Bronchus (tissue), 1 donor: ENCODE data around the genes SCGB1C1, ODF3 and RNH1.

- PRO-cap, result no peak
Measured at GRCh38 chr11:192674-193163, at the start of gene SCGB1C1. Gene SCGB1C1 (plus strand): TSS chr11:193078.

DNA sequence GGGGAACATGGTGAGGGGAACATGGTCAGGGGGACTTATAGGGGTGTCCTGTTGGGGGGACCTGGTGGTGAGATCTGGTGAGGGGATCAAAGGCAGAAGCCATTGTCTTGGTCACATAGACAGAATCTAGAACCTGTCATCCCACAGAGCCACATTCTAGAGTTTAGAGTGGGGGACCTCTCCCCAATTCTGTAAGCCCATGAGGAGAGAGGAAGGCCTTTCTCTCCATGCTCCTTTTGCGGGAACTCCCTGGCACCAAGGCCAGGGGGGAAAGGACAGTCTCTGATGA lies at the start of gene ODF3:
Gene ODF3 (plus strand): TSS at position 177 of the 289 bp plus-strand sequence.
- PRO-cap, result no peak

GRCh38 chr11:216359-217013 lies 9.0 kb downstream of the RIC8A start:
- PRO-cap, result no peak

GRCh38 chr11:238732-239171 lies 2.0 kb downstream of the PSMD13 start:
- PRO-cap, result no peak

- PRO-cap, result unidirectional peak, plus-strand start at chr11:279415
Measured at GRCh38 chr11:278761-279810, 879 bp downstream of the NLRP6 start.

DNA sequence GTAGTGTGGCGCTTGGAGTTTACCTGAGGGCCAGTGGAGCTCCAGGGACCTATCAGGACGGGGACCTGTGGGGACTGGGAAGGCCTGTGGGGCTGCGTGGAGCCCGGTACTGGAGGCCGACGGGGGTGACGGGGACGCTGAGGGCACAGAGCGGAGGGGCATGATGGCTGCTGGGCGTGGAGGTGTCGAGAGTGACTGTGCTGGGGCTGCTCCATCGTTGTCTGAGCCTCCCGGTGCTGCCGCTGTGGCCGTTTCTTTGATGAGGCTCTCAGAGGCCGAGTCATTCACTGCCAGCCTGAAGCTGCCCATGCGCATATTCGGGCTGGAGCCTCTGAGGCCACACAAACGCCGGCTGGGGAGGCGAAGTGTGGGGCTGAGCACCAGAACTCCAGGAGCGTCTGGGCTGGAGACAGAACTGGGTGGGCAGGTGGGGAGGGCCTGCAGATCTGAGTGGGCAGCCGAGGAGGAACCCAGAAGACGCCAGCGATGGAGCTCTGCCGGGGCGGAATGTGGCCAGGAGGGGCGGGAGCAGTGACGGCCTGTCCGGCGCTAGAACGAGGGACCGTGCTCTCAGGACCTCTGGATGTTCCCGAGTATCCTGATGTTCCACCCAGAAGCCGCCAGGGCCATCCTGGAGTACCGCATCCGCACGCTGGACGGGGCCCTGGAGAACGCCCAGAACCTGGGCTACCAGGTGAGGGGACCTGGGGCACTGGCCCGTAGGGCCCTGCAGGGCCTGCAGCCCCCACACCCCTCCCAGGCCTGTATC lies 2.7 kb downstream of the PGGHG start:
- PRO-cap, result unidirectional peak, plus-strand start at position 651 of the sequence

GRCh38 chr11:293474-294296 lies 4.8 kb downstream of the PGGHG start:
- PRO-cap, result no peak

- PRO-cap, result no peak
Measured at GRCh38 chr11:298361-299158, 766 bp downstream of the IFITM5 start.

DNA sequence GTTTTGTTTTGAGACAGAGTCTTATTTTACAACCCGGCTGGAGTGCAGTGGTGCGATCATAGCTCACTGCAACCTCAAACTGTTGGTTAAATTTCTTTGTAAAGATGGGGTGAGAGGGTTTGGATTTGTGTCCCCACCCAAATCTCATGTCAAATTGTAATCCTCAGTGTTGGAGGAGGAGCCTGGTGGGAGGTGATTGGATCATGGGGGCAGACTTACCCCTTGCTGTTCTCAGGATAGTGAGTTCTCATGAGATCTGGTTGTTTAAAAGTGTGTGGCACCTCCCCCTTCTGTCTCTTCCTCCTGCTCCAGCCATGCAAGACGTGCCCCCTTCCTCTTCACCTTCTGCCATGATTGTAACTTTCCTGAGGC lies 20.7 kb upstream of the IFITM3 start:
- PRO-cap, result no peak

GRCh38 chr11:393701-393850 lies 433 bp upstream of the PKP3 start:
- PRO-cap, result no peak

- PRO-cap, result no peak
Measured at GRCh38 chr11:404280-404917, 10.4 kb downstream of the PKP3 start.

- PRO-cap, result no peak
Measured at GRCh38 chr11:445696-446566, 4.1 kb upstream of the ANO9 start.

- PRO-cap, result bidirectional peak, plus-strand start at chr11:506462, minus-strand start at chr11:506367; bidirectional peak, plus-strand start at chr11:506896, minus-strand start at chr11:506776; bidirectional peak, plus-strand start at chr11:507478, minus-strand start at chr11:507232
Measured at GRCh38 chr11:506204-507319, at the start of gene RNH1. Gene RNH1 (minus strand): TSS chr11:507242.

DNA sequence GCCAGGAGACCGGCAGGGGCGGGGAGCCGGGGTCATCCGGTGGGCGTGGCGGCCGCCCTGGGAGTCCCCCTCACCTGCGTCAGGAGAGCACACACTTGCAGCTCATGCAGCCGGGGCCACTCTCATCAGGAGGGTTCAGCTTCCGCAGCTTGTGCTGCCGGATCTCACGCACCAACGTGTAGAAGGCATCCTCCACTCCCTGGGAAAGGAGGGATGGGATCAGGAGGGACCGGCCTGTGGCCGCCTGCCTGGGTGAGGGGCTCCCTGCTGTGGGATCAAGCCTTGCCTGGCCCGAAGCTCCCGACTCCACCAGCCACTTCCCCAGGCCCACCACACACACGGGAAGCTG lies 2.8 kb downstream of the HRAS start:
- PRO-cap, result no peak

DNA sequence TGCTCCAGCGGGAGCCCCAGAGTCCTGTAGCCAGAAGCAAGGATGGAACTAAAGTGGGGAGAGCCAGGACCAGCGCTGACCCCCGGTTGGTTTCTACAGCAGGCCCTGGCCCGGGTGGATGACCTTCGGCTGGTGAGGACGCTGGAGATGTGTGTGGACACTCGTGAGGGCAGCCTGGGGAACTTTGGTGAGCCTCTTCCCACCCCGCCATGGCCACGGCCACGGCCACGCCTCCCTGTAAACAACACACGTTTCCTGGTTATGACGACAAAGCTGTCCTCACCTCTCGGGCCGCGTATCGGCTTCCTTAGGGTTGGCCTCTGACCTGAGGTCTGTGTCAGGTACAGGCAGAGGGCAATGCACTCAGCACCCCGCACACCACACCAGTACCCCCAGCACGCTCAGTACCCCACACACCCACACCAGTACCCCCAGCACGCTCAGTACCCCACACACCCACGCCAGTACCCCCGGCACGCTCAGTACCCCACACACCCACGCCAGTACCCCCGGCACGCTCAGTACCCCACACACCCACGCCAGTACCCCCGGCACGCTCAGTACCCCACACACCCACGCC lies 4.2 kb downstream of the LRRC56 start:
- PRO-cap, result bidirectional peak, plus-strand start at position 274 of the sequence, minus-strand start at position 223 of the sequence

DNA sequence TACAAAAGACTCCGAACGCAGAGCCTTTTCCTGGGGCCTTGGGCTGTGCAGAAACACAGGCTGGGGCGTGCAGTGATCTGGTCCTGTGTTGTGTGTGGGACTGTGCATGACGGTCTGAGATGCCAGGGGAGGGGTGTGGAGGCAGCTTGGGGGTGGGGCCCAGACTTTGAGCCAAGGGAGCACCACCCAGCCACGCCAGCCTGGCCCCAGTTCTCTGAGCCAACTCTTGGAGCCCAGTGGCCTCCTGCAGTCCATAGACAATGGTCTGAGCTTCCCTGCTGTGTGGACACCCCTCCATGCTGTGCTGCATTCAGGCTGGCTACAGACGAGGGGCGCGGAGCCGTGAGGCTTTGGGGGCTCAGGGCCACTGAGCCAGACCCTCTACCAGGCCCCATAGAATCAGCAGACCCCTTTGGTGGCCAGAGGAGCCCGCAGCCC lies 6.8 kb downstream of the LRRC56 start:
- PRO-cap, result no peak

DNA sequence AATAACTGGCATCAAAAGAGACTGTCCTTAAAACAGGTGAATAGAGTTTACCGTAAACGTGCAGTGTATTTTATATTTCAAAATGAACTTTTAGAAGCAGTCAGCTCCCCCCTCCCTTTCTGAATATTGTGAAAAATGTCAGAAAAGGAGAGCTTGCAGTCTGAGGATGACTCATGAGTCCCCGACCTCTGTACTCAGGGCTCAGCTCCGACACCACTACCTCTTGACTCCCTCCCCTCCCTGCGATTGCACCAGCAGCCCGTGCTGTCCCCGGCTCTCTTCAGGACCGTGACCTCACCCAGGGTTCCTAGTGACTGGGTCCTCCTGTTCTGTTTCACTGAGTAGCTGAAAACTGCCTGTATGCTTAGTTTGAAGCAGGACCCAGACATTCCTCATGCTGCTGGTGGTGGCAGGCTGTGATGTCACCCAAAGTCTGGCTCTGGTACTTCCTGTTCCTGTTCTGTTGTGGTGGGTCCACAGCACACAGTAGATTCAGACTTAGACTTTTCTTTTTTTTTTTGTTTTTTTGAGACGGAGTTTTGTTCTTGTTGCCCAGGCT lies 11.7 kb downstream of the PHRF1 start:
- PRO-cap, result no peak

DNA sequence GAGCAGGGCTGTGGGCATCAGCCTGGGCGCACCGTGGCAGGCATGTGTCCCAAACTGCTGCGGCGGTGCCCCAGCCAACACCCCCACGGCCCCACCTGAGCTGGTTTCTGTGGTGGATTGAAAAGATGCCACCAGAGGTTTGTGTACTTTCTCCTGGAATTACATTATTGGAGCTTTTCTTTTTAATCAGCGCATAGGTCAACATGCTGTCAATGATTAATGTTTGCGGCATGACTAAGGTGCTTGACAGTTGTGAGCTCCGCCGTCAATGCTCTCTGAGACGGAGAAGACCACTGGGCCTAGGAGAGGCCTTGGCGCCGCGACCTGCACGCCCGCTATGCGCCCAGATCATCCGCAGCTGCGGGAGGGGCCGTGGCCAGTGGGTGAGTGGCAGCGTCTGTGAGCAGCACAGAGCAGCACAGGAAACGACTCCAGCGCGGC lies 18.1 kb downstream of the DRD4 start:
- PRO-cap, result no peak

DNA sequence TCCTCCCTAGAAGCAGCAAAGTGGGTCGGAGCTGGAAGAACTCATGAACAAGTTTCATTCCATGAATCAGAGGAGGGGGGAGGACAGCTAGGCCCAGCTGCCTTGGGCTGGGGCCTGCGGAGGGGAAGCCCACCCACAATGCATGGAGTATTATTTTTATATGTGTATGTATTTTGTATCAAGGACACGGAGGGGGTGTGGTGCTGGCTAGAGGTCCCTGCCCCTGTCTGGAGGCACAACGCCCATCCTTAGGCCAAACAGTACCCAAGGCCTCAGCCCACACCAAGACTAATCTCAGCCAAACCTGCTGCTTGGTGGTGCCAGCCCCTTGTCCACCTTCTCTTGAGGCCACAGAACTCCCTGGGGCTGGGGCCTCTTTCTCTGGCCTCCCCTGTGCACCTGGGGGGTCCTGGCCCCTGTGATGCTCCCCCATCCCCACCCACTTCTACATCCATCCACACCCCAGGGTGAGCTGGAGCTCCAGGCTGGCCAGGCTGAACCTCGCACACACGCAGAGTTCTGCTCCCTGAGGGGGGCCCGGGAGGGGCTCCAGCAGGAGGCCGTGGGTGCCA lies 20.3 kb upstream of the TALDO1 start:
- PRO-cap, result no peak

DNA sequence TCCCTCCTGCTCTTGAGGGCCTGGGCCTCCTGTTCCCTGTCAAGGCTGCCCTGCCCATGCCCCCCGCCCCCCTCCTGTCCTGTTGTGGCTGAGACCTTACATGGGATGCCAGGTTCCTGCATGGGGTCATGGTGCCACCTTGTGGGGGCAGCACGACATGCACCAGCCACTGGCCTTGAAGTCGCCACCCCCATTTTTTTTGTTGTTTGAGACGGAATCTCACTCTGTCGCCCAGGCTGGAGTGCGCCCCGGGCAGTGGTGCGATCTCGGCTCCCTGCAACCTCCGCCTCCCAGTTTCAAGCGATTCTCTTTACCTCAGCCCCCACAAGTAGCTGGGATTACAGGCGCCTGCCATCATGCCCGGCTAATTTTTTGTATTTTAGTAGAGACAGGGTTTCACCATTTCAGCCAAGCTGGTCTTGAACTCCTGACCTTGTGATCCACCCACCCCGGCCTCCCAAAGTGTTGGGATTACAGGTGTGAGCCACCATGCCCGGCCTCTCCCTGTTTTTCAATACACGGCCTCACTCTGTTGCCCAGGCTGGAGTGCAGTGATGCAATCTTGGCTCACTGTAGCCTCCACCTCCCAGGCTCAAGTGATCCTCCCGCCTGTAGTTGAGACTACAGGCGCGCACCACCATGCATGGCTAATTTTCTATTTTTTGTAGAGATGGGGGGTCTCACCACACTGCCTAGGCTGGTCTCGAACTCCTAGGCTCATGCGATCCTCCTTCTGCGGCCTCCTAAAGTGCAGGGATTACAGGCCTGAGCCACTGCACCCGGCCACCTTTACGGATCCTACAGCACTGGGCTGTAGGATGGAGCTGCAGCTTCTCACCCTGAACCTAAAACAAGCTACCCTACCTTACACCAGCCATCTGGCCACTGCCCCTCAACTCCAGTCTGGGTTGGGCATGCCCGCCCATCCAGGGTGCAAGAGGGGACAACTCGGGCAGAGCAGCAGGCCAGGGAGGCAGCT lies 11.7 kb downstream of the GATD1 start:
- PRO-cap, result no peak